HEK293 (cell line): ENCODE measurements around a stretch of chr5.

GRCh38 chr5:14144383-14144537, 1.1 kb downstream of the TRIO start:
- PRO-cap: no peak
- RRBS, 2 experiments: under 1% methylated on average over 7 of the region's 10 CpGs

DNA sequence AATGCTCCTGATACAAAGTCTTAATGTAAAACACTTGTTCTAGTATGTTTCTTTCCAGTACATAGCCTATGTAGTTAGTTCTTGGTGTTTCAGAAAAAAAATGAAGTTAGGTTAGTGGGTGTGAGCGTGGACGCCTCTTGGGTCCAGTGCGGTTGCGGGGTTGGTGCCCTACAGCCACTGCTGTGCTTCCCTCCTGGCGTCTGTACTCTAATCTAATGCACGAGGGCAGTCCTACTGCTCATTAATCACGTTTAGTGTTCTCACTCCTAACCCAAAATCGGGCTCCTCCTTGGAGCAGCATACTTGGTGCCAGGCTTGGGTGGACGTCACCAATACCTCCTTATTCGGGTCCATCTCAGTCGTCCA, 41.5 kb downstream of the TRIO start:
- PRO-cap: no peak
- RRBS, 2 experiments: no CpG with 5 or more reads among the region's 11 CpGs

- PRO-cap: no peak
- RRBS, 2 experiments: no CpG with 5 or more reads among the region's 9 CpGs
Observed at GRCh38 chr5:14187407-14188495, 44.6 kb downstream of the TRIO start.

- PRO-cap: no peak
- RRBS, 2 experiments: no CpG with 5 or more reads among the region's 7 CpGs
Observed at GRCh38 chr5:14225849-14226607, 82.9 kb downstream of the TRIO start.

DNA sequence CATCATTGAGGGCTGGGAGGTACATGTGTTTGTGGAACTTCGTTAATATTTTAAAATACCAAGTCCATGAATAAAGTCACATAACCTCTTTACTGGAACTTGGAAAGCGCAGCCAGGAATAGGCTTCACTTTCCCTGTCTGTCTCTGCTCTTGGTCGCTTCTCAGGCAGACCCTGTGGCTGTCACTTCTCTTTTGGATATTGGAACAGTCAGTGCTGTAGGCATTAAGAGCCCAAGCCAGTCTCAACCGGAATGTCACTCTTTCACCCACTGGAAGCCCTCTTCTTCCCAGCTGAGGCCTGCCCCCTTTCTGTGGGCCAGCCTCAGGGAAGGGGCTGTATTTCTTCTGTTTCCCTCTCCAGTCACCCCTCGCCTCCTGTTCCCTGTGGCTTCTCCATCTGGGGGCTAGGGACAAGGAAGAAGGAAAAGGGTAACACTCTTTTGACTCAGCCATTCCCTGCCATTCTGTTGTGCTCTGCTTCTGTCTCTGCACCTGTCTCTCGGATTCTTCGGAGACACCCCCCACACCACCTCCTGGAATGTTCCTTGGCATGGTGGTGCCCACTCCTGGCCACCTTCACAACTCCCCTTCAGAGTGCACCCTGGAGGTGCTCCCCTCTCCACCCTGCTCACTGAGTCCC, 103.3 kb downstream of the TRIO start:
- PRO-cap: no peak
- RRBS, 2 experiments: no CpG with 5 or more reads among the region's 7 CpGs

GRCh38 chr5:14249985-14250343, 106.8 kb downstream of the TRIO start:
- PRO-cap: no peak
- RRBS, 2 experiments: no CpG with 5 or more reads among the region's 12 CpGs

DNA sequence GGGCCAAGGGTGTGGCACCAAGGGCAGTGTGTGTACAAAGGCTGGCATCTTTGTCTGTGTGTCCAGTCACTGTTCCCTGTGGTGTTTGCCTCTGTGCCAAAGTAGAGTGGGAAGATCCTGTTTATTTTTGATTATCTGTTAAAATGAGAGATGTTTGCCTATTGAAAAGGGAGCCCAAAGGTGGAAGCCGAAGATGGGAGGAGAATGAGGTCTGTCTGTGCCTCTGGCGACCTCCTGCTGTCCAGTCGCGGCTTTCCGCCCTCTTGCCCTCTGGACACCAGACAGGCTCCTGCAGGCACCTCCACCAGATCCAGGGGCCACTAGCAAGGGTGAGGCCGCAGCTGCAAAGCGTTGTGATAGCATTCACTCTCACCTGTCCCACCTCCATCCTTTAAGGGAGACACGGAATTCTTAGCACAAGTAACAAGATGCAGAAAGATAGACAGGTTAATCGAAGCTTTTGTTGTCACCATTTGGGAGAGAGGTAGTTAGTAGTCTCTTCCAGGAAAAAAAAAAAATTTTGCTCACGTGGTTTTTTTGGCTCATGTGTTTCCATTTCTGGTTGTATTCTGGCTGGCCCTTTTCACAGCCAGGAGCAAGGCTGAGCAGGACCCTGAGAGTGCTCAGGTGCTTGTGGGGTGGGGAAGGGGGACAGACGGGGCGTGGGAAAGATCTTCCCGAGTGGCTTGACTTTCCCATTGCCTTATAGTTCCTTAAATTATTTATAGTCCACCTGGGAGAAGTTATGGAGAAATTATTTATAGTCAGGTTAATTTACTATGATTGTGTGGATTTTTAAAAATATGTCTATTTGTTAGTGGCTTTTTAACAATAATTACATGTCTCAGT, 114.0 kb downstream of the TRIO start:
- PRO-cap: no peak
- RRBS, 2 experiments: no CpG with 5 or more reads among the region's 13 CpGs

GRCh38 chr5:14410463-14411024, 171.0 kb upstream of the OTULINL start:
- PRO-cap: no peak
- RRBS, 2 experiments: no CpG with 5 or more reads among the region's 14 CpGs

DNA sequence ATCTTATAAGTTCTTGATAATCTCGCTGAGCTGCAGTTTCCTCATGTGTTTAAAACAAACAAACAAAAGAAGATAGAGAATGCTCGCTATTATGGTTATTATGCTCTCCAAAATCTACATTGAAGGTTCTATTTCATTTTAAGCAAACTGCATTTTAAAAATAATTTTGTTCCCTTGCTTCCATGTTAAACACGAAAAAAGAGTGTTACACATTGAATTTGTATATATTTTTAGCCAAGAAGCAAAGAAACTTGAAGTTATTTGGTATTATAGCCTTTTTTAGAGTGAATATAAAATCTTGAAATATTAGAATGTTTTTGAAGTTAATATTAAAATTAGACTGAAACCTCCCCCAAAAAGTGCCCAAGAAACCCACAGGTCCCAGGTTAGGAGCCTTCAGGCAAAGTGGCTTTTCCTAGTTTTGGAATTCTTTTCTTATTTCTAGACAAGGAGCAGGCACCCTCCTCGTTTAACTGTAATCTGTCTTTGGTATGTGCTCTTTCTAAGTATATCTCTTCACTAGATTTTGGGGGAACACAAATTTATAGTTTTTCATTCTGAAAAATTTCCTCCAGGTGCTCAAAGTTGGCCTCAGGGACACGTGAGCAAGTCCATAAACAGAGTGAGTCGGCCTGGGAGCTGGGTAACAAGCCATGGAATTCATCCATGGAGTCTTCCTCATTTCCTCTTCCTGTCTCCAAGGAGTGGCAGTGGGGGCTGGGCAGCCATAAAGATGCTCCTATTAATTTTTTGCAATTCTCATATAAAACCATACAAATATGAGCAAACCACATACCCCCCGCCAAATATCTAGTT, 136.9 kb upstream of the OTULINL start:
- PRO-cap: no peak
- RRBS, 2 experiments: no CpG with 5 or more reads among the region's 7 CpGs

DNA sequence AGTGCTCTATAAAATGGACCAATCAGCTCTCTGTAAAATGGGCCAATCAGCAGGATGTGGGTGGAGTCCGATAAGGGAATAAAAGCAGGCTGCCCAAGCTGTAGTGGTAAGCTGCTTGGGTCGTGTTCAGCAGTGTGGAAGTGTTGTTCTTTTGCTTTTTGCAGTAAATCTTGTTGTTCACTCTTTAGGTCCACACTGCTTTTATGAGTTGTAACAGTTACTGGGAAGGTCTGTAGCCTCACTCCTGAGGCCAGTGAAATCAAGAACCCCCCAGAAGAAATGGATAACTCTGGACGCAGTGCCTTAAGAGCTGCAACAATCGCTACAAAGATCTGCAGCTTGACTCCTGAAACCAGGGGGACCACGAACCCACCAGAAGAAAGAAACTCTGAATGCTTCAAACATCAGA, 3.4 kb upstream of the OTULINL start:
- PRO-cap: no peak
- RRBS, 2 experiments: no CpG with 5 or more reads among the region's 5 CpGs

- PRO-cap: no peak
- RRBS, 2 experiments: no CpG with 5 or more reads among the region's 8 CpGs
Observed at GRCh38 chr5:14583760-14584549, 2.4 kb downstream of the OTULINL start.

GRCh38 chr5:14895203-14895468, 23.6 kb upstream of the ANKH start:
- PRO-cap: no peak
- RRBS, 2 experiments: no CpG with 5 or more reads among the region's 4 CpGs

GRCh38 chr5:15735398-15735850, 235.4 kb downstream of the FBXL7 start:
- PRO-cap: no peak
- RRBS, 2 experiments: no CpG with 5 or more reads among the region's 2 CpGs

- PRO-cap: no peak
- RRBS, 2 experiments: 15 to 22% methylated on average over 2 of the region's 10 CpGs
Observed at GRCh38 chr5:16081372-16081867, 98.2 kb downstream of the MARCHF11 start.

GRCh38 chr5:16180557-16181116, 1.0 kb upstream of the MARCHF11 start:
- PRO-cap: no peak
- RRBS, 2 experiments: no CpG with 5 or more reads among the region's 16 CpGs

GRCh38 chr5:16244295-16244778, 64.7 kb upstream of the MARCHF11 start:
- PRO-cap: no peak
- RRBS, 2 experiments: no CpG with 5 or more reads among the region's 3 CpGs

- PRO-cap: no peak
- RRBS, 2 experiments: no CpG with 5 or more reads among the region's 3 CpGs
Observed at GRCh38 chr5:16522144-16522535, 56.5 kb upstream of the ZNF622 start.

DNA sequence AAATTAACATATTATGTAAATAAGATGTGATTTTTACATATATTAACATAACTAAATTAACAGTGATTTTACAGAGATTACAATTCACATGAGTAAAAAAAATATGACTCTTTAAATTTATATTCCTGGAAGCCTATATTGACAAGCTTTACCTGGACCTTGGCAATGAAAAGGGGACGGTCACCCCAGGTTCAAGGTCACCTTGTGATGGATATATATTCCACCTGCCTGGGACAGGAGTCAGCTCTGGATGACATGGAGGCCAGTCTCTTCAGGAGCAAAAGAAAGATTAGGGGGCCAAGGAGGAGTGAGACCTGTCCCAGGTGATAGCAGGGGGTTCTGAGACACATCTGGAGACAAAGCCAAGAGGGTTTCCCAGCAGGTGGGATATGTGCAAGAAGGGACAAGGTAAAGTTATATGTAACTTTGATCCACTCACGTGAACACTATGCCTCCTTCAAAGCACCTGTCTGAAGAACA, 62.7 kb upstream of the ZNF622 start:
- PRO-cap: unidirectional peak, plus-strand start at position 243 of the sequence
- RRBS, 2 experiments: no CpG with 5 or more reads among the region's 2 CpGs

- PRO-cap: no peak
- RRBS, 2 experiments: 93 to 97% methylated on average over 4 of the region's 26 CpGs
Observed at GRCh38 chr5:16617461-16618571, 1.0 kb upstream of the RETREG1 start.

DNA sequence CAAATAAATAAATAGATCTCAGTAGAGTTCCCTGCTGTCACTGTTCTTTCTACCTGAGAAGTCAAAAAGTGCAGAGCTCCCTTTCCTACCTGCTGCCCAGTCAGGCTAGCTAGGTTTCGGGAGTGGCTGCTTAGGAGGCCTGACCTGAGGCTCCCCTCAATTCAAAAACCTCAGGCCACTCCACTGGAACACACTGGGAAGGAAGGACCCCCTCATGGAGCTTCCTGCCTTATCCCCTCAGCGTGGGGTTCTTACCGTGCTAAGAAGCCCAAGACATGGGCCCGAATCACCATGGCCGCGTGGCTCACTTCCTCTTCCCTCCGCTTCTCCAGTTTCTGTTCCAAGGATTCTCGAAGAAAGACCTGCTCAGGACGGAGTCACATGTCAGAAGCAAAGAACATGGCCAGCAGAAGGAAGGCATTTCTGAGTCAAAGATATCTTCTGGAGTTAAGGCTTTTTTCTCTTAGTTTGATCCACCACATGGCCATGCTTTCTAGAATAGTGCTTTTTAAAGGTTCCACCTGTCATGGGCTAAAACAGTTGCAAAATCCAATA, 87.6 kb upstream of the RETREG1 start:
- PRO-cap: no peak
- RRBS, 2 experiments: no CpG with 5 or more reads among the region's 9 CpGs